Fibroblast of the aortic adventitia (primary cell): ENCODE measurements around the genes HELB, GRIP1 and CPM.

GRCh38 chr12:66132366-66132941 lies 1.9 kb upstream of the LLPH start:
- CAGE, long polyA plus RNA, result no peak

GRCh38 chr12:66156463-66157146 lies 13.2 kb downstream of the TMBIM4 start:
- CAGE, long polyA plus RNA, result no peak

DNA sequence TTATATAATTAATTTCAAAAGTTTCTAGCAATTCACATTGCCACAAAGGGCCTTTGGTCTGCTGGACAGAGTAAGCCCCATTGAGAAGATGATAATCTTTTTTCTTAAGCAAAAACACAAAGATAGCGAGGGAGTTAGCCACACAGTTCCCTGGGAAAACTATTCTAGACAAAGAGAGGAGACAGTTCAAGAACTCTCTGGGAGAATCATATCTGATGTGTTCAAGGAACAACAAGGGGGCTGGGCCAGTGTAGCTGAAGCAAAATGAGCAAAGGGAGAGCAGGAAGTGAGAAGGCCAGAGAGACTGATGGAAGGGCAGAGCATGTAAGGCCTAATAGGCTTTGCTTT lies 16.3 kb upstream of the HELB start:
- CAGE, long polyA plus RNA, result no peak

GRCh38 chr12:66301973-66303179 lies at the start of gene HELB:
HELB (plus strand) TSS chr12:66302493.
- CAGE, long polyA plus RNA, result no peak

GRCh38 chr12:66678785-66679452 lies at the start of gene GRIP1:
GRIP1 (minus strand) TSS chr12:66679076.
- CAGE, long polyA plus RNA, result no peak

DNA sequence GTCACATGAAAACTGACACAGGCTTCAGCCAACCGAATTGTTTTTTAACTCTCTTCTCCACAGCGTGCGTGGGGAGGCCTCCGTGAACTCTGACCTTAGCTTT lies 108 bp upstream of the CAND1 start:
- CAGE, long polyA plus RNA, result no peak

- CAGE, long polyA plus RNA, result no peak
Measured at GRCh38 chr12:67578828-67579280, 69.7 kb upstream of the DYRK2 start.

DNA sequence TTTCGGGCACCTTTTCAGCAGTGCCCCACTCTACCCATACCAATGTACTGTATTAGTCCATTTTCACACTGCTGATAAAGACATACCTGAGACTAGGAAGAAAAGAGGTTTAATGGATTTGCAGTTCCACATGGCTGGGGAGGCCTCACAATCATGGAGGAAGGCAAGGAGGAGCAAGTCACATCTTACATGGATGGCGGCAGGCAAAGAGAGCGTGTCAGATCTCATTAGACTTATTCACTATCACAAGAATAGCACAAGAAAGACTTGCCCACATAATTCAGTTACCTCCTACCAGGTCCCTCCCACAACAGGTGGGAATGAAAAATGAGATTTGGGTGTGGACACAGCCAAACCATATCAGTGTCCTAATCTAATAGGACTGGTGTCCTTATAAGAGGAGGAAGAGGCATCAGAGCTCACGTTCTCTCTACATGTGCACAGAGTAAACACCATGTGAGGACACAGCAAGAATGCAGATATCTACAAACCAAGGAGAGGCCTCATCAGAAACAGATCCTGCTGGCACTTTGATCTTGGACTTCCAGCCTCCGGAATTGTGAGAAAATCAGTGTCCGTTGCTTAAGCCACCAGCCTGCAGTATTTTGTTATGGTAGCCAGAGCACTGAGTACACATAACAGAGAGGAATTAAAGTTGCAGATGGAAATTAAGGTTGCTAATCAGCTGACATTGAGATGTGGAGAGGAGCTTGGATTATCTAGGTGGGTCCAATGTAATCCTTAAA lies 25.9 kb downstream of the DYRK2 start:
- CAGE, long polyA plus RNA, result no peak

DNA sequence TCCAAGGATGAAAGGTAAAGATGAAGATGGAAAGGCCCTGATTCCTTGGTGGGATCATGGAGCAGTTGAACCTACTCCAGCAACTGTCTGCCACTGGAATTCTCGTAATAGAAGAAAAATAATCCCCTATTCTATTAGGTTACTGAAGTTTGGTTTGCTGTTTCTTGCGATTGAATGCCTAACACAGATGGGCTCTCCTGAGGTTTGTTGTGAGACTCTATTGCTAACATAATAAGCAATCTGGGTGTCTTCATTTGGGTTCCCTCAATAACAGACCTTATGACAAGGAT lies 193.3 kb downstream of the IFNG start:
- CAGE, long polyA plus RNA, result no peak

GRCh38 chr12:67989207-67989749 lies 170.3 kb downstream of the IFNG start:
- CAGE, long polyA plus RNA, result no peak

GRCh38 chr12:68234260-68234521 lies 8.6 kb upstream of the IL26 start:
- CAGE, long polyA plus RNA, result no peak

- CAGE, long polyA plus RNA, result no peak
Measured at GRCh38 chr12:68625845-68626111, 15.1 kb downstream of the RAP1B start.

GRCh38 chr12:68626352-68627391 lies 16.0 kb downstream of the RAP1B start:
- CAGE, long polyA plus RNA, result no peak

- CAGE, long polyA plus RNA, result no peak
Measured at GRCh38 chr12:68745204-68745707, 720 bp upstream of the SLC35E3 start.

- CAGE, long polyA plus RNA, result no peak
Measured at GRCh38 chr12:68918221-68918837, 14.6 kb downstream of the CPM start.

DNA sequence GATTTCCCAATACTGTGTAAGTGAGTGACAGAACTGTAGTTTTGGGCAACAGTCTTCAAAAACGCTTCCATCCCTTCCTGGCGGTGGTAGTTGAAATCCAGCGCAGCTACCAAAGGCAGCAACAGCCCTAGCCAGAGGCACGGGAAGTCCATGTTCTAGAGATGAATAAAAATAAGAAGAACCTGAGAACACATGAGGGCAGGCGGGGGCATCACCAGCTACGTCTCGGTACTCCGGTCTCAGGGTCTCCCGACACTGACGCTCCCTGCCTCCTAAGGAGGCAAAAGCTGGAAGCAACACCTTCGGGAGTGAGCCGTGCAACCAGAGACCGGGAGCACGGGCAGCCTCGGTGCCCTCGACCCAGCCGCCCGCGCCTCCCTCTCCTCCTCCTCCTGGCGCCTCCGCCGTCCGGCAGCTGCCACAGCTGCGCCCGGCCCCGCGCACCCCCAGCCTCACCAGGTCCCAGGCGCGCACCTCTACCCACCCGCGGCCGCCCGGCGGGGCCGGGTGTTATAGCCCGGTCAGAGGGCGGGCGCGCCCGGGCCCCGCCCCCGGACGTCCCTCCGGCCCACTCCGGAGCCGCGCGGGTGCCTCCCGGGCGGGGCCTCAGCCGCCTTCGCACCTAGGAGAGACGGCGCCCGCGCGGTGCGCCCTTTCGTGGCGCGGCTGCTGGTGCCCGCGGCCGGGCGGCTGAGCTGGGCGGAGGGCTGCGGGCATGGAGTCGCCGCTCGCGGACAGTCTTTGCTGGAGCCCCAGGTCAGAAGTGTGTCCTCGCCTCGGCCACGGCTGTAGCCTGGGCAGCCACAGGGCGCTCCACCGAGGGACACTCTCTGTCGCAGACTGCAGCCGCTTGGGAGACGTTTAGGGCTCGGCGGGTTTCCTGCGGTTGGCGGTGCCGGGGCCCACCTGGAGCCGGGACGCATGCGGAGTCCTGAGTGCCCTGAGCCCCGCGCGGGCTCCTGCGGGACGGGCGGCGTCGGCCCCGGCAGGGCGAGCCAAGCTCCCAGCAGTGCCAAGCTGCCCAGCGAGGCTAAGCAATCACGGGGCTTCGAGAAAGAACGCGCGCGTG lies at the start of gene CPM:
Gene CPM (minus strand): TSS at position 486 of the 1,069 bp plus-strand sequence.
- CAGE, long polyA plus RNA, result no peak

GRCh38 chr12:69068372-69068999 lies 135.5 kb upstream of the CPM start:
- CAGE, long polyA plus RNA, result no peak

GRCh38 chr12:69359110-69359469 lies 453 bp upstream of the YEATS4 start:
- CAGE, long polyA plus RNA, result no peak

DNA sequence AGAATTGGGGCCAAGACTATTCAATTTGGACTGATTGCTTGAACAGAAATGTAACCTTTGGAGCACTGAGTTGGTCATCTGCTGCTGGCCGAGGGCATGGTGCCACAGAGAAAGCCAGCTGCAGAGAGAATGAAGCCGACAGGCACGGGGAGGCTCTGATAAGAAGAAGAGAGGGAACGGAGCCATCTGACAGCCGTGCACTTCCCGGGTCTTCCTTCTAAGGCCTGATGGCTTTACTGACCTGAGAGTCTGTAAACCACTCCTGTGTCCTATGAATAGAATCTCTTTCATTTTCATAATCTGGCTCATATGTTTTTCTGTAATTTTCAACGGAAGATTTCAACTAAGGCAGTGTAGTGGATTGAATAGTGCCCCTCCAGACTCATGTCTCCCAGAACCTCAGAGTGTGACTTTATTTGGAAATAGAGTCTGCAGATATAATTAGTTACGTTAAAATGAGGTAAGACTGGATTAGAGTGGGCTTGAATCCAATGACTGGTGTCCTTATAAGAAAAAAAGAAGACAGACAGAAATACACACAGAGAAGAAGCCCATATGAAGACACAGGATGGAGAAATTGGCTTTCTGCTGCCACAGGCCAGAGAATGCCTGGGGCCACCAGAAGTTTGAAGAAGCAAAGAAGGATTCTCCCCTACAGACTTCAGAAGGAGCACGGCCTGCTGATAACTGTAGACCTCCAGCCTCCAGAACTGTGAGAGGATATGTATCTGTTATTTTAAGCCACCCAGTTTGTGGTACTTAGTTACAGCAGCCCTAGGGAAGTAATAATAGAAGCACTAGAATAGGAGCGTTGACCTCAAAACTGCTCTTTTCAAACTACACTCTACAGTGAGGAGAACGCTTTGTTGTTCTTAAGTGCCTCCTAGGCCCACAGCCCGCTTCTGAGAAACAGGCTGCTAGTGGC lies 38.9 kb upstream of the FRS2 start:
- CAGE, long polyA plus RNA, result no peak

GRCh38 chr12:69588750-69589956 lies 3.9 kb downstream of the CCT2 start:
- CAGE, long polyA plus RNA, result no peak